H4 (cell line): ENCODE data around the gene CMPK1.

- RAMPAGE, long total RNA: no peak
Measured at GRCh38 chr1:47129620-47130084, 7.6 kb upstream of the CYP4A22 start.

DNA sequence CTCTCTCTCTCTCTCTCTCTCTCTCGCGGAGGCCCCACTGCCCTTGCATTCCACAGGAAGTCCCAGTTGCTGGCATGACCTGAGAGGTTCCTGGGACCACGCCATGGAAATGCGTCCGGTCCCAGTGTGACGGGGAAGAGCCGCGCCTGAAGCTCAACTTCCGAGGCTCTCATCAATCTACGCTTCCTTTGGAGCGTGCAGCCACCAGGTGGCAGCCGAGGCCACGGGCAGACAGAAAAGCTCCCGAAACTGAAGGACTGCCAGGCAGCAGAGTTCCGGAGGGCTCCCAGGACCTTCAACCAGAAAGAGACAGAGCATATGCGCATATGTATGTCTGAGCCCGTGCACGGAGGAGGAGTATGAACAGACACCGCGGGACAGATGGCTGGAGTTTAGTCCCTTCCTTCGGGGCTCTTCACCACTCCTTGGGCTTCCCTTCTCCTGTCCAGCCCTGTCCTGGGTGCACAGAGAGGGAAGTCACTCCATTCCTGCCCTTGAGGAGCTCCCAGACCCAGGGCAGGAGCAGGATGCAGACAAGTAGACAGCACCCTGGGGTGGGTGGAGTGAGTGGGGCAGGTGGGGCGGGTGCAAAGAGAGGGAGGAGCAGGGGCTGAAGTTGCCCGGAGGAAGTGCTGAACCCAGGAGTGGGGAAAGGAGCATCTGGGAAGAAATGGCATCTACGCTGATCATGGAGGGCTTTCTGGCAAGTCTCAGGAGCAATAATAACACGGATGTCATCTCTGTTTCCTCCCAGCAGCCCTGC, 10.5 kb downstream of the PDZK1IP1 start:
- RAMPAGE, long total RNA: no peak

DNA sequence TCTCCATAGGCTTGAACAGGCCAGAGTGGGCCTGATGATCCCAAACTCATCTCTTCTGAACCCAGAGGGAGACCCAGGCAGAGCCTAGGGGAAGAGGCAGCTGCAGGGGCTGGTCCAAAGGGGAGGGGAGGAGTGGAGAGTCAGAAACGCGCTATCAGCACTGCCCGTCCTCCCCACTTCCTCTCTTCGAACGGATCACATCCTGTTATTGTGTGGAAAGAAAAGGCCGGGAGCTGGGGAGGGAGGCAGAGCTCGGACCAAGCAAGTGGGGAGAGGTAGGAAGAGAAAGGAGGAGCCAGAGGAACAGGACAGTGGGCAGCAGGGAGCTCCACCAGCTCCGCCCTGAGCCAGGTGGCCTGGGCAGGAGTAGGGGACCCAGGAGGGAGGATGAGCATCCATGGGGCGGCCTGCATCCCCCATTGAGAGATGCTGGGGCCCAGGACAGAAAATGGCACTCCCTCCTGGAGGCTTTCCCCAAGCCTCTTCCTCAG, 20.1 kb downstream of the TAL1 start:
- RAMPAGE, long total RNA: no peak

- RAMPAGE, long total RNA: no peak
Measured at GRCh38 chr1:47323593-47324277, 9.8 kb upstream of the STIL start.

DNA sequence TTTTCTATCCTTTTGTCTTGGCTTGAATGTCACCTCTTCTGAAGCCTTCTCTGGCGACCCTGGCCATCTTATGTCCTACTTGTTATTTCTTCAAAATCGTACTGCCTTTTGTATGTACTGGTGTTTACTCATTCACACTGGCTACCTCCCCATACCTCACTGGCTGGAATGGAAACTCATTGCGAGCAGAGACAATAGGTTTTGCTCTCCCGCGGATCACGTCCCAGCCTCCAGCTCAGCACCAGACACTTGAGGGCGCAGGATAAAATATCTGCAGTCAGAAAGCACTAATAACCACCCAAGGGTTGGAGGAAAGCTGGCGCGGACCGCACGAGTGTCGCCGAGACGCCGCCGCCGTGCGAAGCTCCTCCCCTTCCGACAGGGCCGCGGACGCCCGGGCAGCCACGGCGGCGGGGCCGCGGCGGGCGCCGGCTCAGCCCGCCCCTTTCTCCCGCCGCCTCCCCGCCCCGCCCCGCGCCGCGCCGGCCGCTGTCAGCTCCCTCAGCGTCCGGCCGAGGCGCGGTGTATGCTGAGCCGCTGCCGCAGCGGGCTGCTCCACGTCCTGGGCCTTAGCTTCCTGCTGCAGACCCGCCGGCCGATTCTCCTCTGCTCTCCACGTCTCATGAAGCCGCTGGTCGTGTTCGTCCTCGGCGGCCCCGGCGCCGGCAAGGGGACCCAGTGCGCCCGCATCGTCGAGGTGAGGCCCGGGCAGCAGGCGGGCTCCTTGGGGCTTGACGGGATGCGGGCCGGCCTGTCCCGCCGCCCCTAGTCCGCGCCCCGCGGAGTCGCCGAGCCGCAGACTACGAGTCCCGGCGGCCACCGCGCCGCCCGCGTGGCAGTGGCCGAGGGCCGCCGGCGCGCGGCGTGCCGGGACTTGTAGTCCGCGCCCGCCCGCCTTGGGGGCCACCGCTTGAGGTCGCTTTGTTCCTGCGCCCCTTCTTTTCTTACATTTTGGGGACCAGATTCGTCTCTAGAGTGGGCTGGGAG, at the start of gene CMPK1:
CMPK1 (plus strand) TSS at position 371 of the 987 bp plus-strand sequence.
- RAMPAGE, long total RNA: start-site peak on the plus strand centred at position 495 of the sequence, 20 bp wide, 146 reads

- RAMPAGE, long total RNA: no peak
Measured at GRCh38 chr1:47409106-47409854, 6.8 kb upstream of the FOXE3 start.

- RAMPAGE, long total RNA: no peak
Measured at GRCh38 chr1:47431329-47431903, 6.4 kb upstream of the FOXD2 start.

GRCh38 chr1:47477981-47478537, 40.2 kb downstream of the FOXD2 start:
- RAMPAGE, long total RNA: no peak

DNA sequence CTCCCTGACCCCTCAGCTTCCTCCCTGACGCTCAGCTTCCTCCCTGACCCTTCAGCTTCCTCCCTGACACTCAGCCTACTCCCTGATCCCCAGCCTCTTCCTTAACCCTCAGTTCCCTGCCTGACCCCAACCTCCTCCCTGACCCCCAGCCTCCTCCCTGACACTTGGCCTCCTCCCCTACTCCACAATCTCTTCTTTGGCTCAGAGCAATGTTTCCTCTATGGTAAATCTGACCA, 263.9 kb downstream of the FOXD2 start:
- RAMPAGE, long total RNA: no peak

DNA sequence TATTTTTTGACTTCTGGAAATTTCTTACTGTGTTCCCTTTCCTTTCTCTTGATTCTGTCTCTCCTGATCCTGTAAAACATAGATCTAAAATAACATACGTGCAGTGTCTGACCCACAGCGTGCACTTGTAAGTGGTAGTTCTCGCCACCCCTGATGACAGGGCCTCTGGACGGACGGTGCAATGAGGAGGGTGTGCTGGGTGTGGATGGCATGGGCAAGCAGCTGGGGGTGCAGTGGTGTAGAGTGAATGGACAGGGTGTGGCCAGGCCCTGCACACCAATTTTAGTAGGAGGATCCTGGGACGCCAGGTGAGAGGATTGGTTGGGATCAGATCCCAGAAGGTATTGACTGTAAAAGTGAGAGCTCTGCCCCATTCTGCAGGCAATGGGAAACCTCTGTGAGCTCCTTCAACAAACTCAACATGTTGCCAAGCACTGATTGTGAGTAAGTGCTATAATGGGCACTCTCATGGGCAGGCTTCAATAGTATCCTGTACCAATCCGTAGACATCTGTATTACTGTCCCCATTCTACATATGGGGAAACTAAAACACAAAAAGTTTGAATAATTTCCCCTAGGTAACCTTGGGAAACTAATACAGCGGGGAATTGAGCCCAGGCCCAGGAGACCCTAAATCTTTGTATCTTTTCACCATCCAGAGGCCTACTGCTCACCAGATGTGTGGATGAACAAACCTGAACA, 264.4 kb downstream of the FOXD2 start:
- RAMPAGE, long total RNA: no peak

- RAMPAGE, long total RNA: no peak
Measured at GRCh38 chr1:48055813-48056236, 58.6 kb upstream of the TRABD2B start.

- RAMPAGE, long total RNA: no peak
Measured at GRCh38 chr1:48368219-48368946, 103.6 kb downstream of the SPATA6 start.

DNA sequence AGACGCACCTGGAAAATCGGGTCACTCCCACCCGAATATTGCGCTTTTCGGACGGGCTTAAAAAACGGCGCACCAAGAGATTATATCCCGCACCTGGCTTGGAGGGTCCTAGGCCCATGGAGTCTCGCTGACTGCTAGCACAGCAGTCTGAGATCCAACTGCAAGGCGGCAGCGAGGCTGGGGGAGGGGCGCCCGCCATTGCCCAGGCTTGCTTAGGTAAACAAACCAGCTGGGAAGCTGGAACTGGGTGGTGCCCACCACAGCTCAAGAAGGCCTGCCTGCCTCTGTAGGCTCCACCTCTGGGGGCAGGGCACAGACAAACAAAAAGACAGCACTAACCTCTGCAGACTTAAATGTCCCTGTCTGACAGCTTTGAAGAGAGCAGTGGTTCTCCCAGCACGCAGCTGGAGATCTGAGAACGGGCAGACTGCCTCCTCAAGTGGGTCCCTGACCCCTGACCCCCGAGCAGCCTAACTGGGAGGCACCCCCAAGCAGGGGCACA, 506.1 kb upstream of the BEND5 start:
- RAMPAGE, long total RNA: no peak

GRCh38 chr1:50110122-50110575, 1.4 kb downstream of the ELAVL4 start:
- RAMPAGE, long total RNA: no peak

- RAMPAGE, long total RNA: no peak
Measured at GRCh38 chr1:50466743-50467184, 43.5 kb upstream of the DMRTA2 start.

DNA sequence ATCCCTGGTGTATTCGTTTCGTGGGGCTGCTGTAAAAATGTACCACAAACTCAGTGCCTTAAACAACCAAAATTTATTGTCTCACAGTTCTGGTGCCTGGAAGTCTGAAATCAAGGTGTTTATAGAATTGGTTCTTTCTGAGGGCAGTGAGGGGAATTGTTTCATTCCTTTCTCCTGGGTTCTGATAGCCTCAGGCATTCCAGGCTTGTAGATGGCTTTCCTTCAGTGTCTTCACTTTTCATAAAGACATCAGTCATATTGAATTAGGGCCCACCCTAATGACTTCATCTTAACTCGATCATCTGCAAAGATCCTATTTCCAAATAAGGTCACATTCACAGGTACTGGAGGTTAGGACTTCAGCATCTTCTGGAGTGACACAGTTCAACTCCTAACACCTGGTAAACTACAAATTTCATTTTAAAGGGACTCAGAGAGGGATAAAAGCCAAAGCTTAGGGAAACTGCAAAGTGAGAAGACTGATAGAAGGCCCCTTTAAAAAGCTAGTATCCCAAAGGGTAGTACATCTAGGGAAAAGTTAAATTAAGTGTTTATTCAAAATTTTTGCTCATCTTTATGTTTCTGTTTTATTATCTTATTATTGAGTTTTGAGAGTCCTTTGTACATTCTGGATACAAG, 15.1 kb downstream of the CDKN2C start:
- RAMPAGE, long total RNA: no peak

DNA sequence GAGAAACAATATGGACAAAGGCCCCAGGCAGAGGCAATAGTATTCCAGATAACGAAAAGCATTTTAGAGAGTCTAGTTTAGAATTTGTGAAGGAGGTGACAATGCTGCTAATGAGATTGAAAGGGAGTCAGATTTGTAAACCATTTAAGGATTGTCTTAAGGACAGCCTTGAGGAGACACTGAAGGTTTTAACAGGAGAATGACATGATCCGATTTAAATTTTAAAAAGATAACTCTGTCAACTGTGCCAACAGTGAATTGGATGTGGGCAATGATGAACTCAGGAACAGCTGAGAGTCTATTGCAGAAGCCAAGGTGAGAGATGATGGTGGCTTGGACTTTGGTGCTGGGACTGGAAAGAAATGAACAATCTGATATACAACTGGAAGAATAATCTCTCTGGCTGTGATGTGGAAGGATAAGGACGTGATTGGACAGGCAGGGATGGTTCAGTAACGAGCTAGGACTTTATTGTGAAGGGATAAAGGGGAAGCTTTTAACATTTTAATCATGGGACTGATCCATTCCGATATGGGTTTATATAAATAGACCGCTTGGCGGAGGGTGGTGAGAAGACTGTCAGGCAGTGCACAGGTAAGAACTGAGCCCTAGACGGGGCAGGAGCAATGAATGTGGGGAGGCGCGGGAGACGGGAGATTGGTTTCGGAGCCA, 482 bp upstream of the RNF11 start:
- RAMPAGE, long total RNA: no peak

DNA sequence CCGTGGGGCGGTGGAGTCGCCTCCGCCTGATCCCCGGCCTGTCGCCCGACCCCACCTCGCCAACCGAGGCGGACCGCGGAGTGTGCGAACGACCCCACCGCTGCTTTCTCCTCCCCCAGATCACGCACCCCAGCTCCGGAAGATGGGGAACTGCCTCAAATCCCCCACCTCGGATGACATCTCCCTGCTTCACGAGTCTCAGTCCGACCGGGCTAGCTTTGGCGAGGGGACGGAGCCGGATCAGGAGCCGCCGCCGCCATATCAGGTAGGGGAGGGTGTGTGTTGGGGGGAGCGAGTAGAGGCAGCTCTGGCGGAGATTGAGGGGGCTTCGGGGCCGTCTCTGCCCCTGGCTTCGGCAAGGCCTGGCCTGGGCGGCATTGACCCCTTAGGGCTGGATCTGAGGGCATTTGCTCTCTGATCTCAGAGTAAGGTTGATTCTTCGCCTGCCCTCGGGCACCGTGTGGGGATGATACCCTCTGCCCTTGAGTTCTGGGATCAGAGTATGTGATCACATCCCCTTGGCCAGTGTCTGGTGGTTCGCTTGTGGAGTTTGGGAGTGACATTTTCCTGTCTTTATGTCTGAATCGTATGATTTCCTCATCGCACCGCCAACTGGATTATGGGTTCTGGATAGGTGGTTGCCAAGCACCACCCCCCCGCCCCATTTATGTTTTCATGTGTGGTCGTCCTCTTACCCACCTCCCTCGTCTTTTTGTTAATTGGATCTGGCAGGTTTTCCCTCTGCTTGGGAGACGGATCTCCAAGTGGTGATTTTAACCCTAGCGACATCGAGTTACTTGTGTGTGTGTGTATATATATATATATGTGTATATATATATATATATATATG, 767 bp downstream of the RNF11 start:
- RAMPAGE, long total RNA: no peak

DNA sequence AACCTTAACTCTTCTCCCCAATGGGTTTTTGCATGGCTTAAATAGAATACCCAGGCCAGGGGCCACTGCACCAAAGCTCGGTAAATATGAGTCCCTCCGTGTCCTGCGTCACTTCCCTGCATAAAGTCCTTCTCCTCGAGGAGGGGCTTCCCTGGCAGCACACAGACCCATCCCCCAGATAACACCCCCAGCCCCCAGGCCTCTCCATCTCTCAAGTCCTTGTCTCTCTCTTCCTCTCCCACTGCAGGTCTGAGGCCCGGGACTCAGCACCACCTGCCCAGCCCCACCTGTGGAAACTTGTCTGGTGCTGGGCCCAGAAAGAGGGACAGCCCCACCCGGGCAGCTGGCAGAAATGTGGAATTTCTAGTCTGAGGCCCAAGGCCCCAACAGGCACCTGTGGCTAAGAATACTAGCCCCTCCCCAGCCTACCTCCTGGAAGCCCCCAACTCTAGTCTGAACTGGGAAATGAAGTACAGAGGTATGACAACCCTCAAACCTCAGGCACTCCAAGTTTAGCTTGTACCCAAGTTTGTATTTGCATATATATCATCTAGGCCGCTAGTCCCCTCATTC, 15.4 kb downstream of the TTC39A start:
- RAMPAGE, long total RNA: no peak

DNA sequence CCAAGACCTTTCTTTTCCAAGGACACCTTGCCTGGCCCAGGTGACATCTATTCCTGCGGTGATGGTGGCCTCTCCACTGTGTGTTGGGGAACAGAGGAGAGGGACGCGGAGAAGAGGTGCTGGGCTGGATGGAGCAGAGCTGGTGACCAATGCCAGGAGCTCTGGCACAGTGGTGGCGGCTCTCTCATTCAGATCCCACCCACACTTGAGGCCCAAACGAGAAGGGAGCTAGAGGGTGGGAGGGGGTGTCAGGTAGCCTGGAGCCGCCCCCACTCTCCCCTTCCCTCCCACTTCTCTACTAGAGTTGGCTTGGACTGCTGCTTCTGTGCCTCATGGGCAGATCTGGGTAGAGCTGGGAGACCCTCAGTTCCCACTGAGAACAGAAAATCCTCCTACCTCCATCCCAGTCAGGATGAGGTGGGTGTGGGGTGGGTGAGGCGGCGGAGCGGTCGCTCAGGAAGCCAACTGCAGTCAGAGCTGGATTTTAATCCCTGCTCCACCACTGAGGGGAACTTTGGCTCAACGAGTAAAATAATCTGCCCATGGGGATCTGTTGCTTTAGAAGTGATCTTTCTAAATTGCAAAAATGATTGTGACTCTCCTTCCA, 3.5 kb downstream of the TTC39A start:
- RAMPAGE, long total RNA: no peak